RPMI7951 (cell line): ENCODE results near the genes FFAR3, TMEM147, ATP4A and NPHS1.

GRCh38 chr19:35345865-35346500 is 1.7 kb upstream of the FFAR1 start:
- RAMPAGE, long total RNA, result no peak

DNA sequence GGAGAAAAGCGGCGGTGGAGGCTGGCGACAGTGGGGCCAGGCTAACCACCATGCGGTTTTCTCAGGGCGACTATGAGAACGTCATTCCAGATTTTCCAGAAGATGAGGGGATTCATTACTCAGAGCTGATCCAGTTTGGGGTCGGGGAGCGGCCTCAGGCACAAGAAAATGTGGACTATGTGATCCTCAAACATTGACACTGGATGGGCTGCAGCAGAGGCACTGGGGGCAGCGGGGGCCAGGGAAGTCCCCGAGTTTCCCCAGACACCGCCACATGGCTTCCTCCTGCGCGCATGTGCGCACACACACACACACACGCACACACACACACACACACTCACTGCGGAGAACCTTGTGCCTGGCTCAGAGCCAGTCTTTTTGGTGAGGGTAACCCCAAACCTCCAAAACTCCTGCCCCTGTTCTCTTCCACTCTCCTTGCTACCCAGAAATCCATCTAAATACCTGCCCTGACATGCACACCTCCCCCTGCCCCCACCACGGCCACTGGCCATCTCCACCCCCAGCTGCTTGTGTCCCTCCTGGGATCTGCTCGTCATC is 1.1 kb upstream of the FFAR1 start:
- RAMPAGE, long total RNA, result no peak

DNA sequence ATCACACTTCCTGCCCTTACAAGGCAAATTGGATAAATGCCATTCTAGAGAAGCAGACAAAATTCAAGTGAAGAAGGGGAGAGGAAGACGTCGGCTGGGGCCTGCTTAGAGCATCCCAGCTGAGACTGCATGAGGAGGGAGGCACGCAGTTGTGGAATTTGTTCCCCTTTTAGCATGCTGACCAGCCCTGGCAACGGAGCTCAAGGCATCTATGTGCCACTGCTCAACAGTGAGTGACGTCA is at the start of gene FFAR3:
TSS of gene FFAR3 (plus strand) at position 164 of the 242 bp plus-strand sequence.
- RAMPAGE, long total RNA, result no peak

- RAMPAGE, long total RNA, result no peak
Measured at GRCh38 chr19:35436678-35437628, 11.1 kb upstream of the FFAR2 start.

GRCh38 chr19:35513953-35514642 is 649 bp upstream of the DMKN start:
- RAMPAGE, long total RNA, result no peak

GRCh38 chr19:35545398-35546523 is at the start of gene TMEM147:
Gene TMEM147 (plus strand): TSS chr19:35545626.
- RAMPAGE, long total RNA, result start-site peak on the plus strand at chr19:35545623-35545654, 98 and 91 reads in 2 replicates

GRCh38 chr19:35551659-35551870 is 6.1 kb downstream of the TMEM147 start:
- RAMPAGE, long total RNA, result no peak

GRCh38 chr19:35557239-35558318 is 5.9 kb downstream of the ATP4A start:
- RAMPAGE, long total RNA, result no peak

- RAMPAGE, long total RNA, result no peak
Measured at GRCh38 chr19:35563329-35563937, at the start of gene ATP4A. Gene ATP4A (minus strand): TSS chr19:35563658.

DNA sequence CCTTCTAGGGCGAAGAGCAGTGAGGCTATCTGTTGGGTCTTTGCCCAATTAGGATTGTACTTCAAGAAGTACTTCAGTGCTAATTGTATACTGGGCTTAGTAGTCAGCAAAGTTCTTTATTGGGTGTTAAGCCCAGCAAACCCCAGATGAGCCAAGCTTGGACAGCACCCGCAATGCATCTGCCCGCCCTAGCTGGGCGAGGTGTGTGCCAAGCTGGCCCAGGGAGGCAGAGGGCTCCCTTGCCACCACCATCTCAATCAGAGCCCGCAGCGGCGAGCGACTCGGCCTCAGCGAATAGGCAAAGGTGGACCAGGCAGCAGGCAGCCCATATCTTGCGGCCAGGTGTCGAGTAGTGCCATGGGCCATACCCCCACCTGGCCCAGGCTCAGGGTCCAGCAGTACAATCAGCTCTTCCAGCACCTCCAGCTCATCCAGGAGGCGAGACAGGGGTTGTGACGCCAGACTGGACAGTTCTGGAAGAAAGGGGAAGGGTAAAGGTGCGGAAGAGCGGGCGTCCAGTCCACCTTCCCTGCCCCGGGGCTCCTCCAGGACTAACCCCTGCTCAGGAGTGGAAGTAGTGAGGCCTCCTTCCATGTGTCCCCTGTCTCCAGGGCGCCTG is 3.0 kb downstream of the IGFLR1 start:
- RAMPAGE, long total RNA, result no peak

DNA sequence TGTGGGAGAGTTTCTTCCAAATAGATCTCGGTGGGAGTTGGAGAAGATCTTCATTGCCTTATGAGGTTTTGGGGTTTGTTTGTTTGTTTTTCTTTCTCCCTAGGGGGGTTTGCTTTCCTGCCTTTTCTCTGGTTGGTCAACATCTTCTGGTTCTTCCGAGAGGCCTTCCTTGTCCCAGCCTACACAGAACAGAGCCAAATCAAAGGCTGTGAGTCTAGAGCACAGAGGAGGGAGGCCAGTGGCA is 787 bp downstream of the PSENEN start:
- RAMPAGE, long total RNA, result no peak

DNA sequence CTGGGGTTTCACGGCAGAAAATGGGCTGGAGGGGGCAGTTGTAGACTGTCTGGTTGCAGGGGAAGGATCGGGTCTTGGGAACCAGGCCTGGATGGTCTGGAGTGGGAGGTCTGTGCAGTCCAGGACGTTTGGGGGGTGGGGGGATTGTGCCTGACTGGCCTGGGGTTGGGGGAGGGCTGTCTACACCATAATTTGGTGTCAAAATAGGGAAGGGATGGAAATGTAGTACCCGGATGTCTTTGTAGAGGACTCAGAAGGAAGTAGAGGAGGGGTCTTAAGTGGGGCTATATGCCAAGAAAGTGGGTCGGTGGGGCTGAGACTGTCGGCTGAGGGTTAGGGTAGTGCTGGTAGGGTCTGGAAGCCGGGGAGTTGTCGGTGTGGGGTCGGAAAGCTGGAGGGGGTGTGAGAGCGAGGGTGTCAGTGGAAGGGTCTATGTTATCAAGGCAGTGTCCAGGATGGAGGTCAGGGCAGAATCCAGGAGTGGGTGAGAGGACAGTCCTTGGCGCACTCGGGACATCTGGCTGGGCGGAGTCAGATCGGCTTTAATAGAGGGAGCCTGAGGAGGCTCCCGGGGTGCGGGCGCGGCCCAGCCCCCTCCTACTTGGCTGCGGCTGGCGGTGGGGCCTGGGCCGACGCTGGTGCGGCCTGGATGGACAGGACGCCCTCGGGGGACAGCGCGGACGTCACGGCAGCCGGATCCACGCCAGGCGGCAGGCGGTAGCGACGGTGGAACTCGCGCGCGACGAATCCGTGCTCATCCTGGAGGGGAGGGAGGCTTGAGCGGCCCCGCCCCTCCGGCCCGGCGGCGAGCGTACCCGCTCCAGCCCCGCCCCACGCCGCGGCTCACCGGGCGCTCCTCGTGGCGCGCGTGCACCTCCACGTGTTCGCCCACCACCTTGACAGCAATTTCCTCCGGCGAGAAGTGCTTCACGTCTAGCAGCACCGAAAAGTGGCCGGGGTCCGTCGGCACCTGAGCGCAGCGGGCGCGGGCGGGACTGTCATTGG is 1.6 kb downstream of the HSPB6 start:
- RAMPAGE, long total RNA, result no peak

DNA sequence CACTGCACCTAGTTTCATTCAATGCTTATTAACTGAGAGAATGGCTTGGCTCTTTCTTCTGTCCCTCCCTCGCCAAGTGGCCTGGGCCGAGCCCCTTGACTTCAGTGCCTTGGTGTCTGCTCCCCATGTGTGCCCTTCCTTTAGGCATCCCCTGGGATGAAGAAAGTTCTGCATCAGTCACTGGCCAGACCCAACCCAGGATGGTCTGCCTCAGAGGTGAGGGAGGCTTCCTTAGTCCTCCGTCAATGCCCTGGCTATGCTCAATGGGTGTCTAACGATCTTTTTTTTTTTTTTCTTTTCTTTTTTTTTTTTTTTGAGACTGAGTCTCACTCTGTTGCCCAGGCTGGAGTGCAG is 13.7 kb downstream of the PRODH2 start:
- RAMPAGE, long total RNA, result no peak

DNA sequence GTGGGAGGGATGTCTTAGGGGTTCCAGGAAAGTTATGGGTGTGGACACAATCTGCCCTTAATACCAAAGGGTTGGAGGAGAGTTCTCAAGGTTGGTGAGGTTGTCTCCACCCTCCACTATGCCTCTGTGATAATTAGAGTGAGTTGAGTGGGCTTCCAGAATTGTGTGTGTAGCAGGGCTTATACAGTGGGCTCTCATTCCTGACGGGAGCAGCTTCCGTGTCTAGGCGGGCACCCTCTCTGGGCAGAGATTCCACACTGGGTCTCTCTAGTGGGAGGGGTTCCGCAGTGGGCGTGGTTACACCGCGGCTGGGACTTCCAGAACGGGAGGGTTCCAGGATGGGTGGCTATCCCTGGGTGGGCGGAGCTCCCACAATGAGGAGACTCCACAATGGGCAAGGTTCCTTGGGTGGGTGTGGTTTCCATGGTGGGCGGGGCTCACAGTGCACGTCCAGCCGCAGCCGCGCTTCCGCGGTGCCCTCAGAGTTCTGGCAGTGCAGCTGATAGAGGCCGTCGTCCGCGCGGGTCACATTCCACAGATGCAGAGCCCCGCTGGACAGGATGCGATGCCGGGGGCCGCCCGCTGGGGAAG is 8.5 kb downstream of the NPHS1 start:
- RAMPAGE, long total RNA, result no peak

- RAMPAGE, long total RNA, result no peak
Measured at GRCh38 chr19:35852217-35852912, at the start of gene NPHS1. Gene NPHS1 (minus strand): TSS chr19:35852504.

DNA sequence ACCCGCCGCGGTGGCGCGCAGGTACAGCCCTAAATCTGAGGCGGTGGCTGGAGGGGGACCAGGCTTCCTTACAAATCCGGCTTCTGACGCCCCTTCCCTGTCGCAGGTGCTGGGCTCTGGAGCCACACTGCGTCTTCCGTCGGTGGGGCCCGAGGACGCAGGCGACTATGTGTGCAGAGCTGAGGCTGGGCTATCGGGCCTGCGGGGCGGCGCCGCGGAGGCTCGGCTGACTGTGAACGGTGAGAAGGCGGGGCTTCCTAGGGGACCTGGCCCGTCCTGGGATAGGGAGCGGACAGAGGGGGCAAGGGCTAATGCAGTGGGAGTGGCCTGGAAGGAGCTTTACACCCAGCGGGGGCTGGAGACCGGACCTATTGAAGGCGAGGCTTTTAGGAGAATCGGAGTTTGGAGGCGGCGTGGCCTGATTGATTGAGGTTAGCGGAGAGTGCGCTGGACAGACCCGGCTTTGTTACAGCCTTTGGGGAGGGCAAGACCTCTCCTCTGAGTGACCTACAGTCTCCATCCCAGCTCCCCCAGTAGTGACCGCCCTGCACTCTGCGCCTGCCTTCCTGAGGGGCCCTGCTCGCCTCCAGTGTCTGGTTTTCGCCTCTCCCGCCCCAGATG is 4.4 kb downstream of the KIRREL2 start:
- RAMPAGE, long total RNA, result no peak

GRCh38 chr19:35879575-35880126 is 11.3 kb downstream of the APLP1 start:
- RAMPAGE, long total RNA, result no peak

GRCh38 chr19:35898583-35898864 is 3.8 kb upstream of the HCST start:
- RAMPAGE, long total RNA, result no peak

GRCh38 chr19:35906972-35907515 is 1.1 kb downstream of the TYROBP start:
- RAMPAGE, long total RNA, result no peak

GRCh38 chr19:35909091-35909925 is 1.2 kb upstream of the TYROBP start:
- RAMPAGE, long total RNA, result no peak